Spleen (tissue), 7 donors: ENCODE measurements around a stretch of chr1.

- PRO-cap, 4 experiments, result no peak in any of the 4 experiments
- RAMPAGE, long total RNA, 4 experiments, result no peak in any of the 4 experiments
Observed at GRCh38 chr1:3168737-3169038, 99.7 kb downstream of the PRDM16 start.

GRCh38 chr1:3187853-3188619 is 119.0 kb downstream of the PRDM16 start:
- PRO-cap, 4 experiments, result no peak in any of the 4 experiments
- RAMPAGE, long total RNA, 4 experiments, result no peak in any of the 4 experiments

DNA sequence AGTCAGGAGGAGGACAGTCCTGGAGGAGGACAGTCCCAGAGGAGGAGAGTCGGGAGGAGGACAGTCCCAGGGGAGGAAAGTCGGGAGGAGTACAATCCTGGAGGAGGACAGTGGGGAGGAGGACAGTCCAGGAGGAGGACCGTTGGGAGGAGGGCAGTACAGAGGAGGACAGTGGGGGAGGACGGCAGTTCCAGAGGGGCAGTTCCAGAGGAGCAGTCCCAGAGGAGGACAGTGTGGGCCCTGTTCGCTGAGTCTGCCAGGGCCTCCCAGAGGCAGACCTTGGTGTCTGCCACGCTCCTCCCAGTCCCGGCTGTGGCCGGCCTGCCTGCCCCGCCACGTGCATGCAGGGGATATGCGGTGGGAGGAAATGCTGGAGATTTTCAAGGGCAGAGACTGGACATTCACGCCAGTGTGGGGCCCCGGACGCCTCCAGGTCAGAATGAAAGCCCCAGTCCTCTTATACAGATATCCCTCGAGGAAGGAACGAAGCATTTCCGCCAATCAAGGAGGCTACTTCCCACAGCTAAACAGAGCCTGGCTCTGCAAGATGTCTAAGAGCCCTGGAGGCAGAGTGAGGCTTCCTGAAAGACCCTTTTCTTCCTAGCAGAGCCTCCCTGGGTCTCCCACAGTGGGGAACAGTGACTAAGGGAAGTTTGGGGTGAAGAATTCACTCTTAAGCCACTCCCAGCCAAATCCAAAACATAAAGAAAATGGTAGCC is 183.6 kb upstream of the ARHGEF16 start:
- PRO-cap, 4 experiments, result no peak in any of the 4 experiments
- RAMPAGE, long total RNA, 4 experiments, result no peak in any of the 4 experiments

- PRO-cap, 4 experiments, result no peak in any of the 4 experiments
- RAMPAGE, long total RNA, 4 experiments, result no peak in any of the 4 experiments
Observed at GRCh38 chr1:3307919-3308424, 146.5 kb upstream of the ARHGEF16 start.

- PRO-cap, 4 experiments, result no peak in any of the 4 experiments
- RAMPAGE, long total RNA, 4 experiments, result no peak in any of the 4 experiments
Observed at GRCh38 chr1:3359760-3360009, 94.8 kb upstream of the ARHGEF16 start.

GRCh38 chr1:3460049-3460618 is 5.7 kb downstream of the ARHGEF16 start:
- PRO-cap, 4 experiments, result no peak in any of the 4 experiments
- RAMPAGE, long total RNA, 4 experiments, result no peak in any of the 4 experiments

- PRO-cap, 4 experiments, result no peak in any of the 4 experiments
- RAMPAGE, long total RNA, 4 experiments, result no peak in any of the 4 experiments
Observed at GRCh38 chr1:3460679-3461359, 6.4 kb downstream of the ARHGEF16 start.

- PRO-cap, 4 experiments, result no peak in any of the 4 experiments
- RAMPAGE, long total RNA, 4 experiments, result no peak in any of the 4 experiments
Observed at GRCh38 chr1:3488824-3489893, 34.7 kb downstream of the ARHGEF16 start.

- PRO-cap, 4 experiments, result no peak in any of the 4 experiments
- RAMPAGE, long total RNA, 4 experiments, result no peak in any of the 4 experiments
Observed at GRCh38 chr1:3561904-3562241, 49.4 kb downstream of the MEGF6 start.

DNA sequence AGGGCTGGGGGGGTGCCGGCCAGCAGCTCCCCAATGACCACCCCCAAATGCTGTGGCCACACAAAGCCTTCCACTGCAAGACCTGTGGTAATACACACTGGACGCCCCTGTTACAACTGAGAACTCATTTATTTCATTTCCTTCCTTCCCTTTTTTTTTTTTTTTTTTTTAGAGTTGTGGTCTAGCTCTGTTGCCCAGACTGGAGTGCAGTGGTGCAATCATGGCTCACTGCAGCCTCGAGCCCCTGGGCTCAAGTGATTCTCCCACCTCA is 25.2 kb downstream of the TP73 start:
- PRO-cap, 4 experiments, result peak in 2 of 4 experiments; most common minus-strand start position 84 of the sequence (in 1)
- RAMPAGE, long total RNA, 4 experiments, result no peak in any of the 4 experiments

GRCh38 chr1:3698486-3698781 is 46.1 kb downstream of the TP73 start:
- PRO-cap, 4 experiments, result no peak in any of the 4 experiments
- RAMPAGE, long total RNA, 4 experiments, result no peak in any of the 4 experiments

- PRO-cap, 4 experiments, result no peak in any of the 4 experiments
- RAMPAGE, long total RNA, 4 experiments, result no peak in any of the 4 experiments
Observed at GRCh38 chr1:3778790-3779766, 6.5 kb downstream of the SMIM1 start.

DNA sequence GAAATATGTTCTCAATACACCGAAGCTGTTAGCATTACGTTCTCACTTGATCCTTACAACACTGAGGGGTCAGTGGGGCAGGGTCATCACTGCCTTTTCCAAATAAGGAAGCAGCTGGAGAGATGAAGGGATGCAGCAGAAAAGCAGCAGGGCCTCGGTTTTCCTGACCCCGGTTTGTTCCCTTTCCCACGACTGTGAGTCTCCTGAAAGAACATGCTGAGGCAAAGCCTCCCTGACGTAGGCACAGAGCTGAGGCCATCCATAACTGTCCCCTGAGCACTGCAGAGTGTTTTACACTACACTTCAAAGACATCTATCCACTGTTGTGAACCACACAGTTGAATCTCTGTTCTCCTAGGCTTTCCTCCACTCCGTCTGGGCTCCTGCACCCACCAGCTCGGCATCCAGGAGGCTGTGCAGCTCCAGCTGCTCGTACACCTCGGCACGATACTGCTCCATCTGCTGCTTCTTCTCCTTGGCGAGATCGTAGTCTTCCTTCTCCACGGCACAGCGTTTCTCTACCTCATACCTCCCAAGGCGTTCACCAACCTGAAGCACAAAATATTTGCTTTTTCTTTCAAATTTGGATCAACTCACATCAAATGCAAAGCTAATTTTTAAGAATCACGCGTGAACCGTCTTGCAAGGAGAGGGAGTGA is 18.3 kb downstream of the CEP104 start:
- PRO-cap, 4 experiments, result no peak in any of the 4 experiments
- RAMPAGE, long total RNA, 4 experiments, result no peak in any of the 4 experiments

DNA sequence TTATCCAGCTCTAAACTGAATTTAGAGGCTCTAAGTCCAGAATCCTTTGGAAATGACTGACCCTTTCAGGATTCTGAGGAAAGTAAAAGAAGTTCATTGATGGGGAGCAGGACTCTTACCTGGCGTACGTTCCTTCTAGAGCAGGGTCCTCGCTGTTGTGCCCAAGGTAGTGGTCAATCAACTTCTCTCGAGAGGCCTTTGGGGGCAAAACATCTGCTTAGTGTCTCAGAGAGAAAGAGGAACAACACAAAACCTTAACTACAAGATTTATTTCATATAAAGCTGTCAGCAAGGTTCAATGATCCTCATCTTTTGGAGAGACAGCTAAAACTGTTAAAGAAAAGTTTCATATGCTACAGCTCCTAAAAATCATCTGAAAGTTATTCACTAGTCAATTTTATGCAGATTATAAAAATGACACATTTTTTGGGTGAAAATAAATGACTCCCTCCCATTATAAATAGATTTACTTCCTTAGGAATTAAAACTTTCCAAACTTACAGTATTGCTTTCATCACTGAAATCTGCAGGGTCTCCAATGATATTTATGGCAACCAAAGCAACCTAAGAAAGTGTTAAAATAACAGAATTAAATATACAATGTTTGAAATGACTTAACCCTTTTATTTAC is 12.1 kb downstream of the CEP104 start:
- PRO-cap, 4 experiments, result no peak in any of the 4 experiments
- RAMPAGE, long total RNA, 4 experiments, result no peak in any of the 4 experiments

DNA sequence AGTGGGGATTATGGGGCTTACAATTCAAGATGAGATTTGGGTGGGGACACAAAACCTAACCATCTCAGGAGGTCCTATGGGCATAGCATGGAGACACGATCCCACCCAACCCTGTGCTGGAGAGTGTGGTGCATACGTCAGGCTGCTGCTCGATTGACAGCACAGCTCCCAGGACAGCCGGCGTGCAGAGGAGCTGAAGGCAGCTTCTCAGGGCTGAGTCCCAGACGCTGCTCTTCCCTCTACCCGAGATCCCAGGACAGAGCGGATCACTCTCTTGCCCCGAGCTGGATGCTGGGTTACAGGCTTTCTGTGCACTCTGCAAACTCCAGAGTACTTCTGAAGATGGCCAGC is 104.2 kb downstream of the AJAP1 start:
- PRO-cap, 4 experiments, result no peak in any of the 4 experiments
- RAMPAGE, long total RNA, 4 experiments, result no peak in any of the 4 experiments

GRCh38 chr1:5660183-5660382 is 332.1 kb downstream of the NPHP4 start:
- PRO-cap, 4 experiments, result no peak in any of the 4 experiments
- RAMPAGE, long total RNA, 4 experiments, result no peak in any of the 4 experiments

DNA sequence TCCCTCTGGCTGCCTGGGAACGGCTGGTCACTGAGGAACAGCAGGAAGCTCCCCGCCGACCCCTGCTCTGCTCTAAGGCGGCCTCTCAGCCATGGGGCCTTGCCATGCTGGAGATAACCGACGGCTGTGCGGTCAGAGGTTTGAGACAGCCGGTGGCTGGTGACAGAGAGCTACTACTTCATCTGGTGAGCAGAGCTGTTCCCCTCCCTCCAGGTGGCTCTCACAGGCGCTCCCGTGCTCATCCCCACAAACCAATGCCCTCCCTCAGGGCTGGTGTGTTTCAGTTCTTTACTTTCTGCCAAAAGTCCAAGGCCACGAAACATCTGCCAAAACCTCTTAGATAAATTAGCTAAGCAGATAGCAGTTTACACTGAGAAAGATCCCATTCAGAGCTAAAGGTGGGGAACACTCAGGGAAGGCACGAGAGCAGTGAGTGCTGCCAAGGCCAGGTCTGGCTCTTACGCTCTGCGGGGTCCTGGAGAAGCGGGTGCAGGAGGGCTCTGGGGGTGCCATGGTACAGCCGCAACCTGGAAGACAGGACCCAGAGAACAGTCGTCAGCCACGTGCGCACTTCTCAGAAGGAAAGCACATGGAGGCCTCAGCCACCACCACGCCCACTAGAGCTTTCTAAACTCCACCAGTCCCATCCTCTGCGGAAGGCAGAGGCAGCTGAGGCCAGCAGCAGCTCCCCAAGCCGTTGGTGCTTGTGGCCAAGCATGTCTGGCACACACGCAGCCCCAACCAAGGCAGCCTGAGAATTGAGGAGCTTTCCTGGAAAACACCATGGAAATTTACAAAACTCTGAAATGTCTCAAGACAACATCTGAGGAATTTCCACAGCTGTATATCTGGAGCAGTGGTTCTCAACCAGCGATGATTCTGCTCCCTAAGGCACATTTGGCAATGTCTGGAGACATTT is 25.1 kb downstream of the NPHP4 start:
- PRO-cap, 4 experiments, result no peak in any of the 4 experiments
- RAMPAGE, long total RNA, 4 experiments, result no peak in any of the 4 experiments

DNA sequence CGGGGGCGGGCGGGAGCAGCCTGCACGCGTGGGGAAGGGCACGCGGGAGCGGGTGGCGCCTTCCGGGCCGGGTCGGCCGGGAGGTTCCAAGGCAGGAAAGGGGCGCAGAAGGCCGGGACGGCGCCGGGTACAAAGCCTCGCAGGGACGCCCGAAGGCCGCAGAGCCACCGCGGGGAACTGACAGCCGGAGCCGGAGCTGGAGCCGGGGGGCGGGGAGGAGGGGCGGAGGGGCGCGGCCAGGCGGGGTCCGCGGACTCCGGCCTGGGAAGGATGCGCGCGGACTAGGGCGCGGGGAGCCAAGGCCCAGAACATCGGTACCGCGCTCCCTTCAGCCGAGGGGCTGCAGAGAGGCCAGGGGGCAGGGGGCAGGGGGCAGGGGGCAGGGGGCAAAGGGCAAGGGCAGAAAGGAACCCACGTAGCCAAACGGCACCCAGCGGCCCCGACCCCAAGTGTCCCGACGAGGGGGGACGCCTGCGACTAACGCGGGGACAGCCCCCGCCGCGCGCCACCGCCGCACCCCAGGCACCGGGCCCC is 588 bp downstream of the NPHP4 start:
- PRO-cap, 4 experiments, result peak in 4 of 4 experiments; most common plus-strand start position 161 of the sequence (in 3); most common minus-strand start position 179 of the sequence (in 4)
- RAMPAGE, long total RNA, 4 experiments, result start-site peak on the minus strand in 1 of 4 experiments, centred at position 158 of the sequence, 5 reads per replicate

DNA sequence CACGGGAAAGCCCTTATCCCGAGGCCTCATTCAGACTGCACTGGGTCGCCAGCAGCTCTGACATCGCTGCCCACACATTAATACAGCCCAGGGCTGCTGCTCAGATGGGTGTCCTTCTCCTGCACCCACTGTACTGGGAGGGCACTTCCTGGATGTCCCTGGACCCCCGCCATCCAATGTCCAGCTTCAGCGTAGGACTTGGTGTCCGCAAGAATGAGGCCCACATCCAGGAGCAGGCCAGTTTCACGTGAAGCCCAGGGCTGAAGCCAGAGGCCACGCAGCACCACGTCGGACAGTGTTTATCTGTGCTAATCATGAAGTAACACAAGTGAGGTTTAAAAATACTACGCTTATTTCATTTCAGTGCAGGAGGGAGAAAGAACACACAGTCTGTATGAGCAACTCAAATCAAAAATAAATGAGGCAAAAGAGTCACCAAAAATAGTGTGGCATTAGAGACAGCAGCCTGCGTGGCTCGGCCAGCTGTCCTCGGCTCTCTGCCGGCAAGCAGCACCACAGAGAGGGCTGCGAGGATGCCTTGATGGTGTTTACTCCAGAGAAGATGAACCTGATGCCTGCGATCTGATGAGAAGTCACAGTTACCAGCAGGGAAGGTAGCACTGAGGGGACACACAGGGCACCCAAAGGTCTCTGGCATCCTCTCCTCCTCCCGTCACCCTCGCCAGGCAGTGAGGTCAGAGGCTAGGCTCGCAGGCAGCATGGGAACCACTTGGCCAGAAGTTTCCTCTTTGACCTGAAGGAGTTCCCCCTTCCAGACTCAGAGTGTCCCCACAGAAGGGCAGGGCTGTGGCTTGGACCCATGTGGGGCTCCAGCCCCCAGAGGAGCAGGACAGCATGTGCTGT is 22.1 kb upstream of the NPHP4 start:
- PRO-cap, 4 experiments, result no peak in any of the 4 experiments
- RAMPAGE, long total RNA, 4 experiments, result no peak in any of the 4 experiments

GRCh38 chr1:6154213-6154675 is 25.9 kb downstream of the CHD5 start:
- PRO-cap, 4 experiments, result no peak in any of the 4 experiments
- RAMPAGE, long total RNA, 4 experiments, result no peak in any of the 4 experiments